ENCODE measurements around a stretch of chr10.

DNA sequence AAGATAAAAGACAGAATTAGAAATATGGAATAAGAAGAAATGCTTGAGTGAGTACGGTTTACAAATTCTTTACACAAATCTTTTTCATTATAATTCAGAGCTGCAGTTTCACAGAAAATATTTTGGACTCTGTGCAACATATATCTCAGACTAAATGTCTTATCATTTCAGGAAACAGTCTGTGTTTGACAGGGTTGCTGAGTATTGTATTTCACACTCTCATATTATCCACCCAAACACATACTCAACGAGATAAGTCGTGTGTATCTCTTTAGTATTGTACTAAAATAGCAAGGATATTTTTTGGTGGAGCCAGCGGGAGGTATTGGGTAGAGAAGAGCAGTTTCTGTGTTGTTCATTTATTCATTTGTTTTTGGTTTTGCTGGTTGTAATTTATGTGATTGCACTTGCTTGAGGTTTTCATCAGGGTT, 39.0 kb upstream of the SLC39A12 start:
- RRBS, result no CpG with 5 or more reads among the region's 4 CpGs

- RRBS, result no CpG with 5 or more reads among the region's 8 CpGs
Observed at GRCh38 chr10:18239943-18240545, 99.8 kb downstream of the CACNB2 start.

DNA sequence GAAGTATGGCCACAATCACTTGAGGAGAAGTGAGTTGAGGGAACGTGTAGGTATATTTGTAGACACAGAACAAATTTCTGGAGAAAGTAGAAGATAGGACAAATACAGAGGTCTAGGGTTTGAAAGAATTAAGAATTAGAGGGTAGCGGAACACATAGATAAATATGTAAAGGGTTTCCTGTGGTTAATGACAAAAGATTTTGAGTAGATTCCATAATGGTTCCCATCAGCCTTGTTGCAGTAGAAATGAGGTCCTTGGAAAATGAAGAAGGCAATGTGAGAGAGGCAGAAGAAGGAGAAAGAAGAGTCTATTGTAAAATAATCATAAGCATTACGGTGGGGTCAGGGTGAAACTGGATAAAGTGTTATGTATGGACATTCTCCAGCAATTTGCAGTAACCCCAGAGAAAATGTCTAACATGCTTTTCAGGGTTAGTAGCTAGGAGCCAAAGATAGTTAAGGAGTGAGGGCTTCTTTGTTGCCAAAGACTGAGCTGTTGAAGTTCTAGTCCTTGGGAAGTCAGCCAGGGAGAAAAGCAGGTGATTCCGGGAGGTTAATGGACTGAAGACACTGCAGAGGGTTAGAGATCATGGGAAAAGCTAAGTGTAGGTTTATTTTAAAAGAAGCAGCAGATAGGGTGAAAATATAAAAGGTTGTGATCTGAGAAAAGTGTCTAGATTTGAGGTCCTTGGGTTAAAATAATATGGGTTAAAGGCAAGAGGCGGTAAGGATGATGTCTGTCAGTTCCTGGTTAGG, 166.2 kb downstream of the CACNB2 start:
- RRBS, result no CpG with 5 or more reads among the region's 5 CpGs

DNA sequence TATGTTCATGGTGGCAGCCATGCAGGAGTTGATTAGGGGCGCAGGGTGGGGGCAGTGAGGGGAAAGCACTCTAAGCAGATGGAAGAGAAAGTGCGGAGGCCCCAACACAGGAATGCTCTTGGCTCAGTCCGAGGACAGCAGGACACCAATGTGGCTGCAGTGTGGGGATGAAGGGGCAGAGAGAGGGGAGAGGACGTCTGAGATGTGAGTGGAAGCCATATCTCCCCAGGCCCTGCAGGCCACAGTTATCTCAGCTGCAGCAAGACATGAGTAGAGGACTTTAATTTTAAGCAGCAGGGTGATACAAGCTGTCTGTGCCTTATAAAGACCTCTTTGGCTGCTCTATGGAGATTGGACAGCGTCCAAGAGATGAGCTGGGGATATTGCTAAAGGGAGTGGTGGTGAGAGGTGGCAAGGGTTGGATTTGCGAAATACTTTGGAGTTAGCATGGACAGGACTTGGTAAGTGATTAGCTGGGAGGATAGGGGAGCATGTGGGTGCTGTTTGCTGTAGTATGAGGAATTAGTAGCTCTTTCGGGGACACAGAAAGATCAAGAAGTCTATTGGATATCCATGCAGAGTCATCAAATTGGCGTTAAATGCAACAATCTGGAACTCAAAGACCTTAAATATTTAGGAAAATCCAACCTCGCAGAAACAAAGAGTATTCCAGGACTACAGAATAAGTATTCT, 191.8 kb downstream of the CACNB2 start:
- RRBS, result no CpG with 5 or more reads among the region's 9 CpGs

GRCh38 chr10:18520898-18521292, 130.5 kb downstream of the NSUN6 start:
- RRBS, result no CpG with 5 or more reads among the region's 4 CpGs

GRCh38 chr10:18658112-18658779, 985 bp upstream of the ARL5B start:
- RRBS, result no CpG with 5 or more reads among the region's 15 CpGs

GRCh38 chr10:18910089-18910434, 138.5 kb upstream of the MALRD1 start:
- RRBS, result no CpG with 5 or more reads among the region's 4 CpGs

DNA sequence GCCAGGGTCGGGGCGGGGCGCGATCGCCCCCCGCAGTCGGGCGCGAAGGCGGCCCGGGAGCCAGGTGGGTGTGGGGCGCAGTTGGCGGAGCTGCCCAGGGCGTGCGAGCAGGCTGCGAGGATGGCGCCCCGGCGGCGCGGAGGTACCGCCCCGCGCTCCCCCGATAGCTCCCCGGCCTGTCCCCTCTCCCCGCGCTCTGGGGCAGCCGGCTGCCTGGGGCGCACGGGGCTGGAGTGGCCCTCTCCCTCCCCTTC, 552 bp upstream of the PLXDC2 start:
- RRBS, result 3% methylated on average over 19 of the region's 31 CpGs

- RRBS, result no CpG with 5 or more reads among the region's 4 CpGs
Observed at GRCh38 chr10:19824801-19825312, 8.6 kb downstream of the PLXDC2 start.

- RRBS, result no CpG with 5 or more reads among the region's 5 CpGs
Observed at GRCh38 chr10:19931068-19931420, 114.8 kb downstream of the PLXDC2 start.

GRCh38 chr10:19937990-19938834, 122.0 kb downstream of the PLXDC2 start:
- RRBS, result no CpG with 5 or more reads among the region's 4 CpGs

DNA sequence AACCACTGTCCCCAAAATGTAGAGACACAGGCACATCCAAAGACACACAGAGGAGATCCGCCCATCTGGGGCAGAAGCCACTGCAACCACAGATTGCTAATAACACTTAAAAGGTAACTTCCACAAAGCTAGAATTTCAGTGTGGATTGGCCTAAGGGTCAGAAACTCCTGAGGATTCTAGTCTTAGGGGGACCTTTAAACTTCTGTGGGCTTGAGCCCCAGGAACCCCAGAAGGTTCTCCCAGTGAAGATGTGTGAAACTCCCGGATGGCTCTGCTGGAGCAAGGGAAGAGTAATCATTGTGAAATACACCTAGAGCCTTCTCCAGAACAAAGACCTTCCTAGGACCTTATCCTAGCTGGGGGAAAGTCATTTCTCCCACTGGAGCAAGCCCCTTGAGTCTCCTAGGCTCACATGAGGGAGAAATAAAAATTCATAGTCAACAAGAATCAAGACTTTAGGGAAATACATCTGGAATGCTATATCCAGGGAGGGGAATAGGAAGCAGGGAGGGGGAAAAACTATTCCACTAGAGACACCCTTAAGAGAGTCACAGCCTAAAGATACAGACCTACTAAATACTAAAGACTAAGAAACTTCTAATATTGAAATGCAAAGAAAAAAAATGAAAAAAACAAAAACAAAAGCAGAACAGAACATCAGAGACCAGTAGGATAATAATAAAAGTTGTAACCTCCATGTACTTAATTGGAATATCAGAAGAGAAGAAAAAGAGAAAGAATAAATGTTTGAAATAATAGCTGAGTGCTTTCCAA, 264.7 kb downstream of the PLXDC2 start:
- RRBS, result no CpG with 5 or more reads among the region's 2 CpGs

GRCh38 chr10:20370014-20371237, 526.7 kb downstream of the NEBL start:
- RRBS, result no CpG with 5 or more reads among the region's 17 CpGs

DNA sequence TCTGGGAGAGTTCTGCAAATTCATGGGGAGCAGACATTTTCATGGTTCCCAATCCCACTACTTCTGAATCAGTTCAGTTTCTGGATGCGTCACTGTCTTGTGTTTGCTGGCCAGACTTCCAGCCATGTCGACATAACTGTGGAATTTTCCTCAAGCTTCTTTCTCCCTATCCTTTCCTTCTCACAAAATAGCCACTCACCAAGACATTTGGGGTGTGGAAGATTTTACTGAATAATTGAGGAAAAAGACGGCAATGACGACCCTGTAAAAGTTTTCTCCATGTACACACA, 272.4 kb downstream of the NEBL start:
- RRBS, result no CpG with 5 or more reads among the region's 4 CpGs

- RRBS, result no CpG with 5 or more reads among the region's 4 CpGs
Observed at GRCh38 chr10:20778126-20778661, 118.9 kb downstream of the NEBL start.

DNA sequence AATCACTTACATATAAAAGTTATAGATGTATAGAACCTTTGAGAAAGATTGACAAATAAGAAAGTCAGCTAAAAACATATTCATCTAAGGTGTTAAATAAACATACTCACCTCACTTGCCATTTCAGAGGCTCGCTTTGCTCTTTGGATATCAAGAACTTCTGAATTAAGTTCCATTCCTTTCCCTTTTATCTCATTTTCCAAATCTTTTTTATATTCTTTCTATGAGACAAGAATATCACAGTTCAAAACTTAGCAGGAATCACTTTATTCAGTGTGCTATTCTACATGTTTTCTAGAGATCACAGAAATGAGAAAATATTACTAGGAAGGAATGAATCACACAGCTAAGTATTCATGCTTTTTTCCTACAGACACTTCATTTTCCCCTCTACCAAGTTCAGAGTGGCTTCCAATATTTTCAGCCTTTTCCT, 56.5 kb downstream of the NEBL start:
- RRBS, result no CpG with 5 or more reads among the region's 1 CpG

DNA sequence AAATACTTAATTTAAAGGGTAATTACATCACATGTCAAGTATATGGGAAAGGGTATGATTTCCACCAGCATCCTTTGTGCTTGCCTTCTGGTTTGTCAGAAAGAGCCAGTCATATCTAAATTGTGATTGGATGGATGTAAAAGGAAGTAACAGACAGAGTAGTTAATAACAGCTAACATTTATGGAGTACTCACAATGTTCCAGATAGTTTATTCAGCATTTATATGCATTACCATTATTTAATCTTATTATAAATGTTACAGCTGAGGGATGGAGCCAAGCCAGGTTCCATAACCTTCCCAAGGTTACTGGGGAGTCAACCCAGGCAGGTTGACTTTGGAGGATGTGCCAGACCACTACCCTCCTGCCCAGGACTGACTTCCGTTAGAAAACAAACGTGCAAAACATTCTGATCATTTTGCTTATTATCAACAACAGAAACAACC, 1.4 kb downstream of the NEBL start:
- RRBS, result no CpG with 5 or more reads among the region's 2 CpGs

- RRBS, result no CpG with 5 or more reads among the region's 8 CpGs
Observed at GRCh38 chr10:20929993-20930638, 33.0 kb upstream of the NEBL start.

- RRBS, result no CpG with 5 or more reads among the region's 3 CpGs
Observed at GRCh38 chr10:20977403-20977755, 80.3 kb upstream of the NEBL start.

GRCh38 chr10:21170097-21170718, 273.1 kb upstream of the NEBL start:
- RRBS, result no CpG with 5 or more reads among the region's 5 CpGs